Cerebral cortex (tissue), 2 donors: Measurements from ENCODE around the genes LRRIQ1 and MGAT4C.

DNA sequence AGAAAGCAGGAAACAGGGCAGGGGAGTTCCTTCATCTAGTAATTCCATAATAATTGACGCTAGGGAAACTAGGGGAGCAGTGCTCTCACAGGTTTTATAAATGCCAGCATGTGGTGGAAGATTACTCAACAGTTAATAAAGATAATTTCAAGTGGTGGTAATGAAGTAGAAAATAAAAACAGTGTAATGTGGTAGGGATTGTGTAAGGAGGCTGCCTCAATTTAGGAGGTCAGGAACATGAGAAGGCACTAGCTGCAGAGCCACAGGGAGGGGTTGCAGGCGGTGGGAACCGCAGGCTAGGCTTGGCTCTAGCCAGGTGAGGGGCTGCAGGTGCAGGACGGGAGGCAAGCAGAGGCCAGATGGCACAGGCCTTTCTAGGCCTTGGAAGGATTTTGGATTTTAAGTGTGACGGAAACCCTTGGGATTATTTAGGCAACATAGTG, 743 bp downstream of the METTL25 start:
- PRO-cap, 2 experiments, result no peak in any of the 2 experiments

DNA sequence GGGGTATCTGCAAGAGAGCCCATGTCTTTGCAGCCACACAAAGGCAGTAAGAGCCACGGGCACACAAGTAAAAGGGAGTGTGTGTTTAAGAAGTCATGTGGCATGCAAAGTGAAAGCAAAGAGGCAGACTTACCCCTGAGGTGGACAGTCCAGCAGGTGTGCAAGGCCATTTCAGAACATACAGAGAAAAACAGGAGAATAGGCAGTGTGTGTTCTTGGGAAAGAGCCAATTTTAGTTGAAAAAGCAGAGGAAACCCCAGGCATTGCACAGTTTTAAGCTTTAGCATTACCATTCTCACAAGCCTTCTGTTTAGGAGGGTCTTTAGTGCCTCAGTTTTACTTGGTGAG, 26.8 kb upstream of the TMTC2 start:
- PRO-cap, 2 experiments, result no peak in any of the 2 experiments

DNA sequence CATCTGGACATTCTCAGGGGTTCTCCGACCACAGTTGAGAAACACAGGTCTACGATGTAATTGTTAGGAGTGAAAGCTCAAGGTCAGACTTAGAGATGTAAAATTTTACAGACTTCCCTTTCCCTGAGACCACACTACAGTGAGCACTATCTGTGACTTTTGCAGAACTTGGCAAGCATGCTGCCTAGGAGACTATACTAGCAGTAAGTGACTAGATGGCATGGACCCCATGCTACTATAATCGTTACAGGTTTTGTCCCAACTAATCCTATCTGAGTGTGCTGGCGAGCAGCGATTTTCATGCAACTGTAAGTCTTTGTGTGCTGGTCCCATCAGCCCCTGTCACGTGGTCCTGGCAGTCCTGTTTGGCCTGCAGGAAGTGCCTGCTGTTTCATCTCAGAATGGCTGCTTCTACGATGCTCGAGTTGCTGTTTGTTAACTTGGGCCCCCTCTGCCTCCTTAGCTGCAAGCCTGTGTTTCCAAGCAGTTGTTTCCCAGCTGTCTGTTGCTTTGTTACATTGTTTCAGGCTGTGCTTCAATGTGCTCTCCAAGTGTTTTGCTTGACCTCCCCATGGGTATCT, 21.7 kb downstream of the TMTC2 start:
- PRO-cap, 2 experiments, result no peak in any of the 2 experiments

DNA sequence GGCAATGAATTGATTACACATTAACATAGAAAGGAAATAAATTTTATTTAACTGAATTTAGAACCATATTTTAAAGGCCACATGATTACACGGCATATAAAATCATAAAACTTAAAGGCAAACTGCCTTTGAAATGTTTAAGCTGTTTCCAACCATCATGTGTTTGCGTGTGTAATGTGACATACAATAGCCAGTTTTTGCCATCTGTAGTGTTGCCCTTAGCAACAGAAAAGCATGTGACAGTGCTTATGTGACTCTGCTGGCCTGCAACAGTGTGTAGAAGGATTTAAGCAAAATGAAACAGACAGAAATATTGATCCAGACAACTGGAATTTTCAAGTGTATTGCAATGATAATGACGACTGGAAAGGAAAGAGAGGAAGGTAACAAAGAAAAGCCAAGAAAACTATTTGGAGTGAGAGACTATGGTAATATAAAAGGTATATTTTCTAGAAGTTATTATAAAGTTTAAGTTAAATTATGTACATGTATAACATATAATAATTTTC, 49.5 kb downstream of the TSPAN19 start:
- PRO-cap, 2 experiments, result no peak in any of the 2 experiments

DNA sequence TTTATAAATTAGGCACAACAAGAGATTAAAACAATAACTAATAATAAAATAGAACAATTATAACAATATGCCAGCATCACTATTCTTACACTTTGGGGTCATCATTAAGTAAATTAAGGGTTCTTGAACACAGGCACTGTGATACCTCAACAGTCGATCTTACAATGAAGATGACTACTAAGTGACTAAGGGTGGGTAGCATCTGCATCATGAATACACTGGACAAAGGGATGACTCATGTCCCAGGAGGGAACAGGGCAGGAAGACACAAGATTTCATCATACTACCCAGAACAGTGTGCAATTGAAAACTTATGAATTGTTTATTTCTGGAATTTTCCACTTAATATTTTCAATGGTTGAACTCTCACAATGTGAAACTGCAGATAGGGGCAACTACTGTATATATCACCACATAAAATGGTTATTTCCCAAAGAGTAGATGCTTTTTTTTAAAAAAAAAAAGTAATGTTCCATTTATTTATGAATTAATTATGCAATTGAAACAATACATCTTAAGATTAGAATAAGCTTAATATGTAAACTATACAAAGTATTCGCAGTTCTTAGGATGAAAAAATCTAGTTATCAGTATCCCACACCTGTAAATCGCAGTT, 19.6 kb downstream of the TSPAN19 start:
- PRO-cap, 2 experiments, result peak in 1 of 2 experiments; most common plus-strand start position 238 of the sequence (in 1); most common minus-strand start position 166 of the sequence (in 1)

GRCh38 chr12:85035954-85036728, at the start of gene LRRIQ1:
TSS of gene LRRIQ1 (plus strand) at chr12:85036351.
- PRO-cap, 2 experiments, result no peak in any of the 2 experiments

GRCh38 chr12:85834335-85834710, 1.9 kb downstream of the RASSF9 start:
- PRO-cap, 2 experiments, result no peak in any of the 2 experiments

- PRO-cap, 2 experiments, result peak in 1 of 2 experiments; most common minus-strand start chr12:86256284 (in 1)
Observed at GRCh38 chr12:86256187-86256739, at the start of gene MGAT4C. TSS of gene MGAT4C (minus strand) at chr12:86256391.

DNA sequence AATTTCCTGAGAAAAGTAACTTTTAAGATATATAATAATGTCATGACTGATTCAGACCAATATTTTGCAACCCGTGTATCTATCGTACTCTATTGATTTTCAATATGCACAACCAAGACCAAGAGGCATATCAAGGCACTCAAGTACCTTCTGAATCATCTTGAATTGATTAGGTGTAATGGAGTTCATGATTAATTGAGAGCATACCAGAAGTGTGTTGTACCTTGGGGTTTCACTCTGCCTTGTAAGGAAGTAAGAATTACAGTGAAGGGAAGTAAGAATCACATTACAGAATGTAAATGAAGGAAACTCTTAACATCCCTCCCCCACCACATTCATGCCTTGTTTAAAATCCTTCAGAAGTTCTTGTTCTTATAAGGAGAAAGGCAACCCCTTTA, 5.3 kb upstream of the MGAT4C start:
- PRO-cap, 2 experiments, result no peak in any of the 2 experiments

DNA sequence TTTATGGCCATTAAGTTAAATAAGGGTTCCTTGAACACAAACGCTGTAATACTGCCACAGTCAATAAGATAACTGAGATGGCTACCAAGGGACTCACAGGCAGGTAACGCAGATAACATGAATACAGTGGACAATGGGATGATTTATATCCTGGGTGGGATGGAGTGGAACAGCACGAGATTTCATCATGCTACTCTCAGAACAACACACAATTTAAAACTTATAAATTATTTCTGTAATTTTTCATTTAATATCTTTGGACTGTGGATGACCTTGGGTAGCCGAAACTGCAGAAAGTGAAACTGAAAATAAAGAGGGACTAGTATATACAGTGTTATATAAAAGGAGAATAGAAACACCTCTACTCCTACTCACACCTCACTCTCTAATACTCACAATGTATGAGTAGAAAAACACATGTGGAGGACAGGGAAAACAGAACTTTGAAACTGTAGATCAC, 367.3 kb downstream of the C12orf50 start:
- PRO-cap, 2 experiments, result no peak in any of the 2 experiments

- PRO-cap, 2 experiments, result no peak in any of the 2 experiments
Observed at GRCh38 chr12:87820723-87821387, 208.3 kb downstream of the C12orf50 start.

DNA sequence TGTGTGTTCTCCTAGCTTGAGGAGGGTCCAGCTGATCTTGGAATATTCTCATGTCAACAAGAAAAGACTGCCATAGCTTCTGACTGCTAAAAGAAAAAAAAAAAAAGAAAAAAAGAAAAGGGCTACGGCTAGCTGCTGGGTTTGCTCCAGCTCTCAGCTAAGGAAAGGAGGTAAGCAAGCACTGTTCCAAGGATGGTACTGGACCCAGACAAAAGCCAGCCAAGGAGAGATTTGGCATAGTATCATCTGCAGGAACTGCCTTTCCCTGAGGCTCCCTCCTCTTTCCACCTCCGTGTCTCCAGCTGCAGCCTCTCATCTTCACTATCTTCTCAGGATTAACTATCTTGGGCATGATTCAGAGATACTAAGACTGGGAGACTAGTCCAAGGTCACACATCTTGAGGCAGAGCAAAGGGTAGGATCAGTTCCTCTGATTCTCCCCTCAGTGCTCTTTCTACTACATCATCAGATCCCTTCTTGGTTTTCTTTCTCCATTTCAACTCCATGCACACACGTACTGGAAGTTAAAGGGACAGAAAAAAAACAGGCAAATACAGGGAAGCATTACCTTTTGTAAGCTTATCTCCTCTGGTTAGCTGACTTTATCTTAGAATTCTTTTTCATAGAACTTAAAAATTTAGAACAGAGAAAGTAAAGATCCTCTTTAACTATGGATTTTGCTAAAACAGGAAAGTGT, 5.9 kb downstream of the KITLG start:
- PRO-cap, 2 experiments, result no peak in any of the 2 experiments

GRCh38 chr12:89019394-89020131, 332.7 kb downstream of the DUSP6 start:
- PRO-cap, 2 experiments, result no peak in any of the 2 experiments

GRCh38 chr12:89192447-89192957, 159.8 kb downstream of the DUSP6 start:
- PRO-cap, 2 experiments, result no peak in any of the 2 experiments

DNA sequence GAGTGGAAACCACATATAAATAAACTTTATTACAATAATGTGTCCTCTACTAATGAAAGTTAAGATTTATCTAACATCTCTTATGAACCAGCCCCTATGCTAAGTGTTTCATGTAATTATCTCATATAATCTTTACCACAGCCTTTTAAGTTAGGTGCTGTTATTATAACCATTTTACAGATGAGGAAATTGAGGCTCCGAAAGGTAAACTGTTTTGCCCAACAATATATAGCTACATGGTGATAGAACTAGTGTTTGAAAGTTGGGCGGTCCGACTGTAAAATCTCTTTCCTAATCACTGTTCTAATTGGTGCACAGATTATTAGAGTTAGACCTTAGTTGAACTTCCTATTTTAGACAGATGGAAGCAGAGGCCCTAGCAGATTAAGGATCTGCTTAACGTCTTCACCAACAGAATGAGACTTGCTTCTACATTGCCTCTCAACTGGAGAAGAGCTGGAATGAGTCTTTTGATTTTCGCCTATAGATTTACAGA, 30.0 kb upstream of the DUSP6 start:
- PRO-cap, 2 experiments, result no peak in any of the 2 experiments

DNA sequence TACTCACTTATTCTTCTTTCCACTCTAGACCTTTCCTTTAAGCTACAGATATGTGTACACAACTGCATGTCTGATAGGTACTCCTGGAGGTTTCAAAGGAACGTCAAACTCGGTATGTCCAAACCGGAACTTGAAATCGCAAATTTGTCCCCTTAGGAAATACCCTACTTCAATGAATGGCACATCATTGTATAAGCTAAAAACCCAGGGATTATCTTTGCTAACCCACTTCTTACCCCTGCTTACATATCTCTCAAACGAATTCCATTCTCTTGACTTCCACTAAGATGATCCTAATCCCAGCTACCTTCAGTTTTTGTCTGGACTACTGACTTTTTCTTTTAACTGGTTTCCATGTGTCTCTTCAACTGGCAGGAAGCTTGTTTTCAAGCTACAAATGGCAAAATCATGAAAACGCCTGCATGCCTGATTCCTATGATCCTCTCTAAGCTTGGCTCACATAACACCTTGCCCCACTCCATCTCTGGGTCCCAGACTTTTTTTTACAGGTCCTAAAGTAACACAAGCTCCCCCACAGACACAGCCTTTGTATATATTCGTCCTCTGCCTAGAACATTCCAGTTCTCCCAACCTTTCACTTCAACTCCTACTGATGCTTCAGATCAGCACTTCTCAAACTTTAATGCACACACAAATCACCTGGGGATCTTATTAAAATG, 85.7 kb downstream of the GALNT4 start:
- PRO-cap, 2 experiments, result no peak in any of the 2 experiments

GRCh38 chr12:89453925-89454951, 70.4 kb downstream of the GALNT4 start:
- PRO-cap, 2 experiments, result no peak in any of the 2 experiments

DNA sequence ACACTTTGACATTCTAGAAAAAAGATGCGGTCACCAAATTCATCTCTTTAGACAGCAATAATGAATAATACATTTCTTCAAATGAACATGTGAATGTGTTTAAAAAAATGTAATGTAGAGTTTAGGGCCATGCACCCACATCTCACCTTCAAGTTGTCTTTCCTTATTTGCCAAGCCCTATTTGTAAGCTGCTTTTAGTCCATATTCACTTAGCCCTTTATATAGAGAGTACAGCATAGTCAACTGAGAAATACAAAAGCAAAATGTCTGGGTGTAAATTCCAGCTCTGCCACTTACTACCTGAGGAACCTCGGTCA, 66.5 kb upstream of the POC1B start:
- PRO-cap, 2 experiments, result no peak in any of the 2 experiments

- PRO-cap, 2 experiments, result no peak in any of the 2 experiments
Observed at GRCh38 chr12:89697581-89698086, 11.0 kb downstream of the ATP2B1 start.

GRCh38 chr12:89701798-89702075, 6.9 kb downstream of the ATP2B1 start:
- PRO-cap, 2 experiments, result no peak in any of the 2 experiments